Tongue (tissue), 2 donors: Measurements from ENCODE around the gene LMO7.

DNA sequence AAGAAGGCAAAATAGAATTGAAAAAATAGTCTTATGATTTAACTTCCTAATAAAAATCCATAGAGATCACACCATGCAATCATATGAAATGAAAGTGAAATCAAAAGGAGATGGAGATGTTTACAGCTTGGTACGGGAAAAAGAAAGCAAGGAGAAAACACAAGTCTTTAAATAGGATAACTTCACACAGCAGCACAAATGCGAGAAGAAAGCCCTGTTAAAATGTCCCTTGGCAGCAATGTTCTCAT lies 488.0 kb downstream of the DACH1 start:
- RAMPAGE, long total RNA = no peak

DNA sequence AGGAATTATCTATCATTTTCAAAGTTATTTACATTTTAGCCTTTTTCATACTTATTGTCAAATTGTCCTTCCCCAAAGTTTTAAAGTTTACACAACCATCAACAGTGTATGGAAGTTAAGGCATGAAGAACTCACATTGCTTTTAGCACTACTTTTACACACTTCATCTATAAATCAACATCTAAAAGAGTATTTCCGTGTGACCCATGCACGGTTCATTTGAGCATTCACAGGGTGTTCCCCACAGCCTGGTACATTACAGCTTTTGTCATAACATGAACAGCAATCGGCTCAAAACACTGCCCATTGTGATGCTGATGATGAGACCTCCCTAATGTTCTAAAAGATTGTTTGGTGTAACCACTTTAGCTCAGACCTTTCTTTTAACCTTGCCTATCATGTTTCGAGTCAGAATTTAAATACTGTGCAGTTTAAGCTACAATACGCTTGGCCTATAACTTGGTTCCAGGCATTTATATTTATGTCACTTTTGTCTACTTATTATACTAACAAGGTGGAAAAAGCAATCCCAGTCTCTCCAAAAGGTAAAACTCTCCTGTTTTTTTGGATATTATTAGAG lies 4.1 kb upstream of the KLF5 start:
- RAMPAGE, long total RNA = no peak

GRCh38 chr13:73063081-73063366 lies 4.2 kb downstream of the KLF5 start:
- RAMPAGE, long total RNA = no peak

GRCh38 chr13:73325842-73326404 lies 267.1 kb downstream of the KLF5 start:
- RAMPAGE, long total RNA = no peak

DNA sequence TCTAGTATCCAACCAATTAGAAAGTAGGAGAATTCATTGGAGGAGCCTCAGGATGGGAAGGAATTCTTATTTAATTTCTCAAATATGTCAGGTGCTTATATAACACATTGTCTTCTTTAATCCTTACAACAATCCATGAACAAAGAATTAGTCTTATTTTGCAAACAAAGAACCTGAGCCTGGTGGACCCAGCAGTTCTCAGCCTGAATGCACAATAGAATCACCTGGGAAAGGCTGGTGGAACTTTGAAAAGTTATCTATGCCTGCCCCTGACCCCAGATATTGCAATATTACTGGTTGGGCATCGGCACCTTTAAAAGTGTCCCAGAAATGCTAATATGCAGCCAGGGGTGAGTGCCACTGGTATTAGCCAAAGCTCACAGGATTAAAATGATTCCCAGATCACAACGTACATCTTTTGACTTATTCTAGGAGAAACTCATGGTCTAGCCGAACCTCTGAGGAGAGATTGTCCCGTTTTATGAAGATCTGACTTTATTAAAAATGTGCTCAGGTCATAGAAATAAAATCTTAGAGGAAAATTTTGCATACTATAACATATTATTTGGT lies 268.8 kb downstream of the KLF5 start:
- RAMPAGE, long total RNA = no peak

- RAMPAGE, long total RNA = no peak
These were observed 309.8 kb downstream of the KLF5 start for GRCh38 chr13:73368440-73369076.

DNA sequence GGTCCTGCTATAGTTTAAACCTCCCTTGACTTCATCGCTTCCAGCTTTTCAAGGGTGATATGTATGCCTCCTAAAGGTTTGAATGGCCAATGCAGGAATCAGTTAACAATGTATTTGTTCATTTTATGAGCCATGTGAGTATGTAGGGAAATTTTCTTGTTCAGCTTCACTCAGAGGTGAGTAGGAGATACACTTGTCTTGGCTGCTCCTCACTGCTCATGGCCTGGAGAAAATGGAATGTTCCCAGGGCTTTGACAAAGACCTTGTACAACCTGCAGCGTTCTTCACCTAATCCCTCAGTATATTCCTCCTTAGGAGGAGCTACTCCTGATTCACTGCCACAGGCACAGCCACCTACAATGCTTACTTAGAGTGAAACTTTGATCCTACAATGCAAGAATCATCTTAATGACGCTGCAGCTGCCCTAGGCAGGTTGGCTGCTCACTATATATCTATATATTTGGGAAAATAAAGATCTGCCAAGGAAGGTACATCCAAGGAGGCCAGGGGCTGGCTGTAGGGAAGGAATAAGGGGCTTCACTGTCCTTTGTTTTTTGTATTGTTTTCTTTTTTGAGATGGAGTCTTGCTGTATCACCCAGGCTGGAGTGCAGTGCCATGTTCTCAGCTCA lies 364.2 kb downstream of the KLF5 start:
- RAMPAGE, long total RNA = no peak

DNA sequence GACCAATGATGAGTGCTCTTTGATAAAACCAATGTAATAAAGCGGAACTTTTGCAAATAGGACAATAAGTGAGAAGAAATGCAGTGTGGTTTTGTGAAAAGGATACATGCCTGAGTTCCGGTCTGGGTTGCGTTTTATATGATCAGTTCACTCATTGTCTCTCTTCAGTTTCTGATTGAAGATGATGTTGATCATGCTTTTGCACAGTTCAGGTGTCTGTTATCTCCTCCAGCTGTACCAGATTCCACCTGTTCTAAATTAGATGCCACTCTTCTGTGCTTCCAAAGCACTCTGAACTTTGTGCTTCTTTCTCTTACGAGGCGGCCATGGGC lies 801.1 kb downstream of the KLF5 start:
- RAMPAGE, long total RNA = no peak

DNA sequence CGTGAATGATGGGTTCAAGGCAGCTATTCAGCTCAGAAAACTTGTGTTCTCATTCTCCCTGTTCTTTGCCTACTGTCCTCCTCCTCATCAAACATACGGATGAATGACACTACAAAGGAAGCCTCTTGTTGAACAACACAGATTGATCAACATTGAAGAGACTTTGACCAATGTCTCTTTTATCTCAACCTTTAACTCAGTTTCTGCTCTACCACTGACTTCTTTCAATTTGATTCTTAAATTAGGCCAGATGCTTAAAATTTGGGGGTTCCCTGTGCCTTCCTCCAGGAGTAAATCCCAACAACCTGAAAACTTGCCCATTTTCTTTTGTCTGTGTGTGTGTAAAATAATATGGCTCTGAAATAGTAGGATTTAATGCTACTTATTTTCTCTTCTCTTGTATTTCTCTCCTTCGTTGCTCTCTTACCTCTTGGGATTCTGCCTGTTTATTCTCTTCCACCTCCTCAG lies 1103.4 kb downstream of the KLF5 start:
- RAMPAGE, long total RNA = no peak

DNA sequence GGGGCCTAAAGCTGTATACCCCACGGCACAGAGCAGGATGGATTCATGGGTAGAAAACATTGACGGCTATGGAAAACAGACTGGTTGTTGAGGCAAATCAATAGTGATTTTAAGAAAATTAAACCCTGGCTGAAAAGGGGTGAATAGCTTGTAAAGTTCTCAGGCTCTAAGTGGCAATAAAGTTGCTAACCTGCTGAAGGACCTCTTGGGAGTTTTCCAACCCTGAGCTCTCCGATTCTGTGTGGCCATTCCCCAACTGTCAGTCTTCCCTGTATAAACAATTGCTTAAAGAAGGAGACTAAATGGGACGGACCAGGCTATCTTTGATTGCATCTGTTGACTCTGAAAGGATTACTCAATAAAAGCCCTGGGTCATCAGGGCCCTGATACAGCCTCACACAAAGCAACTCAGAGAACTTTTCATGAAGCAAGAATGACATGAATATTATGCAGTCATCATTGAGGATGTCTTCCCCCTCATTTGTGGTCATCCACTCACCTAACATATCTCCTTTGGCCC lies 308.0 kb downstream of the TBC1D4 start:
- RAMPAGE, long total RNA = no peak

DNA sequence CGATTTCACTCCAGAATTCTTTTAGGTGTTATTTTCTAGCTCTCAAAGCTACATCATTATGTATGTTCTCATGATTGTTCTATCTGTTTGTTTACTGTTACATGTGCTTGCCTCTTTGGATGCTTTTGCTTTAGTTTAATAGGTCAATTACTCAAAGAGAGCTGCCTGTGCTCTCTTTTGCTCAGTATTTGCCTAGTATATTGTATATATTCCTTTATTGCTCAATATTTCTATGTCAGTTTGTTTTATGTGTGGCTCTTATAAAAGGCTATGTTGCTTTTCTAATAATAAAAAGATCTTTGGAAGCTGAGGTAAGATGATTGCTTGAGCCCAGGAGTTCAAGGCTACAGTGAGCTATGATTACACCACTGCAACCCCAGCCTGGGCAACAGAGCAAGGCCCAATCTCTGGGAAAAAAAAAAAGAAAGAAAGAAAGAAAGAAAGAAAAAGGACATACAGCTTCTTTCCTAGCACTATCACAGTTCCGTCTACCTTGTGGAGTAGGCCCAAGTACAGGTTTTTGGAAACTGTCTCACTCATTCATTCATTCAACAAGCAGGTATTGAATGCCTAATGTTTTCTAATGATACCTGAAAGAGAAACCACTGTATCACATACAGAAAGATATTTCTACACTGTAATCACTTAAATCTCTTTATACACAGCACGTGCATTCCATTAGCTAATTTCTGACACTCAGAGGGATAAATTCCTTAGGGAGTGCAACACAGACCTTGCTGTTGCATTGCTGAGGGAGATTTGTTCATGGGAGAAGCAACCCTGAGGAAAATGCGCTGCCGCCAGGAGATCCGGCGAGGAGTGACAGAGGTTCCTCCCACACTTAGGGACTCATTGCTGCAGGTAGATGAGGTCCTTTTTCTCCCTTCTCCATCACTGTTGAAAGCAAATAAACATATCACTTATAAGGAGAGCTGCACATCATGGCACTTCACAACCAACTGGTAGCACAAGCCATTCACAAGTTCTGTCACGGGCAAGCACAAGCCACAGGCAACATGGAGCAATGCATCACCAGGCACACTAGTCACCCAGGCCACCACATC lies 169.6 kb downstream of the TBC1D4 start:
- RAMPAGE, long total RNA = no peak

DNA sequence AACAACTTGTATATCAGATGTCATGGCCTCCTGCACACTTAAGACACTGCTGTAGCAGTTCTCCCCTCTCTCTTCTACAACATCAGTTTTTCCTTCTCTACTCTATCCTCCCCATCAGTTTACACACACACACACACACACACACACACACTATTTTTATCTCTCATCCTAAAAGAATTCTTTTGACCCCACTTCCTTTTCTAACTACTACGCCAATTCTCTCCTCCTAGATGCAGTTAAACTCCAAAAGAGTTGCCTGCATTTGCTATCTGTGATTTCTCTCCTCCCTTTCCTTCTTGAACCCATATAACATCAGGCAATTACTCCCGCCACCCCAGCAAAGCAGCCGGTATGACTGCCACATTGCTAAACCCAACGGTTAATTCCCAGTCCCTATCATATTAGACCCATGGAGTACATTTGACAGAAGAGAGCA lies 90.9 kb downstream of the TBC1D4 start:
- RAMPAGE, long total RNA = no peak

DNA sequence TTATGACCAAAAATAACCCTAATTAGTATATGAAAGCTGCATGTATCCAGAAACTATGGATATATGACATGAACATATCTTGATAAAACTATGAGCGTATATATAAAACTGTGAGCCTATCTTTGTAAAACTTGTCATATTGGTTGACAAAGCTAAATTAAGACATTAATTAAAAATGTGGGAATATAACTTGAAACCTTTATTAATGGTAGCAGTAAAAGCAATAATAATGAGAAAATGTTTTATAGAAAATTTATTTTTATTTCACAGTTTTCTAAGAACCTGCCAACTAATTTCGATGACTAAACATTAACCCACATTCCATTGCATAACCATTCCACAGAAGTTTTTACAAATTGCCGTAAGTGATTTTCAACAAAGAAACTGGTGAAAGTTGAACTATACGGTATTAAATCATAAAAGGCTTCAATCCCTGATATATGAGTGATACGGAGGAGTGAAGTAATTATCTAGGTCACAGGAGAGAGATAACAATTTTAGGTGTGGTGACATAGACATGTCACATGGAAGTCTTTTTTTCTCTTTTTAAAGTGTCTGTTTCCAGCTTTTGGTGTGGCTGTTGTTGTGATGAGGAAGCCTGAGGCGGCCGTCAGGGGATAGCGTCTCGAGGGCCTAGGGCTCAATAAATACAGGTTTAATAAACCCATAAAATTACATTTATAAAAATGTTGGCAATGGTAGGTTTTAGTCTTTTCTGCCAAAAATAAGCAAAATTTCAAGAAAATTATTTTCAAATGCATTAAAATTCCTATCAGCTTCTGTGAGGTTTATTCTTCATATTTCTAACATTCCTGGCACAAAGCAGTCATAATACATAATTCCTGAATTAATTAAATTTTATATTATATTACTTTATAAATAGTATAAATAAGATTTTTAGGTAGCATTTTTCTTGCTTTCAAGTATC lies 29.4 kb downstream of the TBC1D4 start:
- RAMPAGE, long total RNA = no peak

GRCh38 chr13:75636072-75637288 lies at the start of gene LMO7:
Gene LMO7, plus strand, starts transcription at chr13:75636330.
- RAMPAGE, long total RNA = no peak

GRCh38 chr13:76747144-76747602 lies 139.0 kb downstream of the KCTD12 start:
- RAMPAGE, long total RNA = no peak

GRCh38 chr13:76884611-76885003 lies 1.6 kb downstream of the KCTD12 start:
- RAMPAGE, long total RNA = no peak

DNA sequence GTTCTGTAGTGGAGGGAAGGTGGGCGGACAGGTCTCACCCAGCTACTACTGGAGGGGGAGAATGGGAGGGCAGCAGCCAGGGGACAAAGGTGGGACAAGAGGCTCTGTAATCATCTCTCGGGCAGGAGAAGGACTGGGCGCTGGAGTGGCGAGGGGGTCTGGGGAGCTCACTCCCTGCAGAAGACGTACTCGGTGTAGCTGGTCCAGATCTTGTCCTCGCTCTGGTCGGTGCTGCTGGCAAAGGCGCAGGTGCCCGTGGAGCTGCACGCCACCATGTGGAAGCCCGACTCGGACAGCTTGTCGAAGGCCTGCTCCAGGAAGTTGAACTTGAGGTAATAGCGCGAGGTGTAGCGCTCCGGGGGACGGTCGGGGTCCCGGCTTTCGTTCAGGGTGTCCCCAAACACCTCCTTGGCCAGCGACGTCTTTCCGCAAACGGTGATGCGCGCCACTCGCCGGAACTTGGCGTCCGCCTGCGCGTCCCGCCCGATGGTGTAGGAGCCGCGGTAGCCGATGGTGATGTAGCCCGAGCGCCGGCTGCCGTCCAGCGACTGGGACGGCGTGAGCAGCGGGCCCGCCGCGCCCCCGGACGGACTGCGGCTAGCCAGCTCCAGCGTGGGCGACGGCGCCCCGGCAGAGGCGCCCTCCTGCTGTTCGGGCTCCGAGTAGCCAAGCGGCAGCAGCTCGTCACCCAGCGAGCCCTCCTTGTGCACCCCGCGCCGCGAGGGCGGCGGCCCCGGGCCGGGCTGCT lies 1.0 kb downstream of the KCTD12 start:
- RAMPAGE, long total RNA = no peak

GRCh38 chr13:77149643-77150390 lies 122.9 kb upstream of the FBXL3 start:
- RAMPAGE, long total RNA = no peak

DNA sequence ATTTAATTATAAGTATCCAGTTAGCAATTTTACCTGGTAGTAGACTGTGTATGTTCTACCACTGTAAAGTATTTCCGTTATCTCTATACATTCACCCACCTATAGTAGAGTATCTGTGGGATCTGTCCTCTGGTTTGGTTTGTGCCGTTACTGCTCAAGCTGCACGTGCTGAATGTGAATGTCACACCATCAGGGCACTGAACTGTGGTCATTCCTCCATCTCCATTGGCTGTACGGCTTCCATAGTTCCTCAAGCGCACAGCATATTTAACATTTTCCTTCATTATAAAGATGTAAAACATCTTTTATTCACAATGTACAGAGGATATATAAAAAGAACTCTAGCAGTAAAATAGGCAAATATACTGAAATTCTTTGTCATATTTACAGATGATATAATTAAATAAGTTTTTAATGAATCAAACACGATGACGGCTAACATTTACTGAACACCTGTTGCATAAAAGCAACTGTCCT lies 147.3 kb upstream of the FBXL3 start:
- RAMPAGE, long total RNA = no peak

DNA sequence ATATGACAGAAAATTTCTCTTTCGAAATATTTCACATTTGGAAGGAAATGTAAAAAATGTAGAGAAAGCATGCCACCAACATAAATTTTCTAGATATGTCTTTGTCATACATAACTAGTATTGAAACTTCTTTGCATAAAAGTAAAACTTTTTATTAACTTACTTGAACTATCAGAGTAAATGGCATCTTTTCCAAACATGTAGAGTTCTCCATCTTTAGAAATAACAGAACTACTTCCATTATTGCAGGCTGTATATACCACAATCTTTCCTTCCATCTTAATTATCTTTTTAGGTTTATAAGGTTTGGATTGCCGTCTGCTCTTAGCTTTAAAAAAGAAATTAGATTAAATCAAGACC lies 66.6 kb downstream of the MYCBP2 start:
- RAMPAGE, long total RNA = no peak